Airway epithelial cell (primary cell): ENCODE measurements around a stretch of chr22.

DNA sequence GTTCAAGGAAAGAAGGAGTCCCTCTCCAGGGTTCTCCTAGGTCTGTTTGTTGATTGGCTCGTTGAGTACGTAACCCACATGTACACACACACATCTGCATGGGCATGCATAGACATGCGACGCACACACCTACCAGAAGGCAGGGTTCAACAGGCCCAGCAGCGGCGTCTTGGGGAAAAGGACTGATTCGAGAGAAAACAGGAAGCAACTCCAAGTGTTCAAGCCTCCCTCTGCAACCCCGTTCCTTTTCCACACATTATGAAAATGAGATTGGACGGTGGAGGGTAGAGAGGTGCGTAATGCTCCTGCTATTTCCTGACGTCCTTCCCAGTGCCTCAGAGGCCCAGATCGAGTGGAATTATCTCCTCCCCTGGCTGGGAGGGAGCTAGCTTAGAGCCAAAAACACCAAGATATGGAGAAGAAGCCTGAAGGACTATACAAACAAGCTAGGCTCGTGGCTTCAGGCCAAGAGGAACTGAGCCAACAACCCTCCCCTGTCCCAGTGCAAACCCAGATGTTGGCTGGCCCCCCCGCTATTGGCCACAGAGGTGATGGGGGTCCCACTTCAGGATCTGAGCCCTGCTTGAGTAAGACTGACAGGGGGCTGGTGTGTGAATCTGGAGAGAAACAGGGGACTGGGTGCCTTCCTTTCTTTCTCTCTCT lies 289.2 kb downstream of the MN1 start:
- RAMPAGE, long total RNA = no peak

GRCh38 chr22:27686404-27687034 lies 115.0 kb downstream of the MN1 start:
- RAMPAGE, long total RNA = no peak

GRCh38 chr22:27793173-27793535 lies 8.4 kb downstream of the MN1 start:
- RAMPAGE, long total RNA = no peak

- RAMPAGE, long total RNA = no peak
Observed at GRCh38 chr22:27795848-27796641, 5.5 kb downstream of the MN1 start.

GRCh38 chr22:27801274-27801671 lies 283 bp downstream of the MN1 start:
- RAMPAGE, long total RNA = no peak

DNA sequence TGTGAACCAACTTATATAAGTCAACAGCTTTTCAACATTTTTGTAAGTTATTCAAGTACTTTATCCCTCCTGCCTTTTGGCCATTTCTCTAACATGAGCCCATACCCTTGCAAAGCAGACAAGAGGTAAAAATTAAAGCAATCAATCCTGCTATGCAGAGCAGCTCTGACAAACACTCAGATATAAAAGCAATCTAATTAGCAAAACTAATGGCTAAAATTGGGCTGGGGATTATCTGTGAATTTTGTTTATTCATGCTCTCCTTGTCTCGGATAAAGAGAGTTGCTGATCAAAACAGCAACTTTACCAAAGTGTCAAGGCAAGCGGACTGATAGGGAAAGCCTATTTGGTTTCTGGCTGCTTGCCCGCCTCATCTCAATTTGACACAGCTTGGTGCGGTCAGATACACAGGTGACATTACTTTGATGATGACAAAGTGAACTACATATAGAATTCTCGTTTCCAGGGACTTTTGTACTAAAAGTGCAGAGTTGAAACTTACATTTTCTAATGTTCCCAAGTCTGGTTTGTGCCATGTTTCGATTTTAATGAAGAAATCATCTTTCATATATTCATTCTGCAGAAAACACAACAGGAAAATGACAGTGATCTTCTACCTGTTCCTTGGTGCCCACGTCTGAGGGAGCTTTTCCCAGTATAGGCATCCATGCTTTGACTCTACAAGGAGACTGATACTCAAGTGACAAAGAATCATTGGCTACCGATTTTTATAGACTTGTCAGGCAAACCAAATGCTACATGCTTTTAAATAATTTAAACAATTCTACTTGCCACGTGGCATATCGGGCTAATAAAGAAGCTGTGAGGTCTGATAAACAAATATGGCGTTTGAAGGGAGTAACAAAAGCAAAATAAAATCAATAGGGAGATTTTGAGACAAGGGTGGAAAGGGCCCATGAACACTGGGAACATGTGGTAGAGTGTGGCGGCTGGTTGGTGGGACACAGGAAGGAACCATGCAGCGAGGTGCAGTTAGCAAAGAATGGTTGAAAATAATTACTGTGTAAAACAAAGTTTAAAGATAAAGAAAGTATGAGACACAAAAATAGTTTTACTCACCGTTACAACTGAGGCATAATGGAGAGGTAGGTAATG lies 22.6 kb downstream of the PITPNB start:
- RAMPAGE, long total RNA = no peak

DNA sequence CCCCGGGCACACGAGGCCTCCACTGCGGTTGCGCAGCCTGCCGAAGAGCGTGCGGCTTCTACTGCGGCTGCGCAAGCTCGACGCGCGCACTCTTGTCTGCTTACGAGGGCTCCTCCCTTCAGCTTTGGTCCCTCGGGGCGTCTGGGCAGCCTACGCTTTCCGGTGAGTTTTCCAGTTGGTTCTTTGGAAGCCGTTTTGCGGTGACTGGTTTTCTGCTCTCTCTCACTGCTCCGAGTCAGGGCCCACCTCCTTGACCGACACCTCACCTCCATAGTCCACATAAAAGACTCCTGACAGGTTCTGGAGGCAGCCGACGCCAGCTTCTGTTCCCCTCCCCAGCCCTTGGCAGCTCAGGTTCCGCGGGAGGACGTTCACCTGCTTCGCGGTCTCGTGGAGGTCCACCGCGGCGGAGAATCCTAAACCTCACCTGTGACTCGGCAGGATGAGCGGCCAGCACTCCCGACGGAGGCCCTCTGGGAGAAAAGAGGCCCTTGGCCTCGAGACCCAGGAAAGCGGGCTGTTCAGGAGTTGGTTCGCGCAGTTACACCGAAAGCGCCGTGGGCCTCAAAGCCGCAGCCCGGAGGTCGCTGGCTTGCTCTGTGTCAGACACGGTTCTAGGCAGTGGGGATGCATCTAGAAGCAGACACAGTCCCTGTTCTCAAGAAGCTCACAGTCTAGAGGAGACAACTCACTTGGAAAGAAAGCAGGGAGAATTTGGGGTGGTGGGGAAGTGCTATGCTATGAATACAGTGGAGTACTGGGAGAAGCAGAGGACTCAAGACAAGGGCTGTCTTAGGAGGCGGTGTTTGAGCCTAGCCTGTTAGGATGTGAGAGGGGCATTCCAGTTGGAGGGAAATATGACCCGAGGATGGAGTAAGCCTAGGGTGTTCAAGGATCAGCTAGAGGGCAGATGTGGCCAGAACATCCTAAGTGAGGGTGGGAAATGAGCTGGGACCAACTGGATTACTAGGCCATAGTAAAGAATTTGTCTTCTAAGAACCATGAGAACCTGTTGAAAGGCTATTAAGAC lies 643 bp upstream of the PITPNB start:
- RAMPAGE, long total RNA = no peak

GRCh38 chr22:27982897-27983859 lies 64.1 kb upstream of the PITPNB start:
- RAMPAGE, long total RNA = no peak

DNA sequence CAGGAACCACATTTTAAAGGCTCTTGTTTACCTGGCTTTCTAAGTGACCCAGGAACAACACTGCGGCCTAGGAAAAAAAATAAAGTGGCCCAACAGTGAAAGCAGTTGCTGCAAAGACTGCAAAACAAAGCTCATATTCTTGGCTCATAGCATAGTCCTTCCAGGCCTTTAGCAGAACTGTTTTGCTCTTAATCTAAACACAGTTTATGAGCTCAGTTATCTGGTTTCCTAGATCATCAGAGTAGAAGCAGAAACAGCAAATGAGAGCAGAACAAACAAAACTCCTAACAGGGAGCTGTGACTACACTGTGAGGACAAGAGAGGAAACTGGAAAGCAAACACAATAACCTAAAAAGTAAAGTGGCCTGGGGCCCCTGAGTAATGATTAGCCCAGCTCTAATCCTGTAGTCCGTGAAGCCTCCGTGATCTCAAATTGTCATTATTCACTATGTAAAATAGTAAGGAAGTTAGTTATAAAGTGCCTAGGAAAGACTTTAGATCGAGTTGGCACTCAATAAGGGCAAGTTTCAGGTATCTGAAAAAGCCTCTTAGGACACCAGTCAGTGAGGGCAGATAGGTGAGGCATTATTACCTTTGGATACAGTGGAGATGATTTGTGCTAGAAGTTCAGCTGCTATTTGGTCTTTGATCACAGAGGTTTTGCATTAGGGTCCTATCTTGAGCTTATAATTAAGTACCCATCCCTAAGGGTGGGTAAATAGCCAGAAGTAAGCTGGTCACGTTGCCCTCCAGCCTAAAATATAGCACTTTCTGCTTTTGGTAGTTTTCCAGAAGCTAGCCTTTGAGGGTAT lies 11.7 kb downstream of the CCDC117 start:
- RAMPAGE, long total RNA = no peak

DNA sequence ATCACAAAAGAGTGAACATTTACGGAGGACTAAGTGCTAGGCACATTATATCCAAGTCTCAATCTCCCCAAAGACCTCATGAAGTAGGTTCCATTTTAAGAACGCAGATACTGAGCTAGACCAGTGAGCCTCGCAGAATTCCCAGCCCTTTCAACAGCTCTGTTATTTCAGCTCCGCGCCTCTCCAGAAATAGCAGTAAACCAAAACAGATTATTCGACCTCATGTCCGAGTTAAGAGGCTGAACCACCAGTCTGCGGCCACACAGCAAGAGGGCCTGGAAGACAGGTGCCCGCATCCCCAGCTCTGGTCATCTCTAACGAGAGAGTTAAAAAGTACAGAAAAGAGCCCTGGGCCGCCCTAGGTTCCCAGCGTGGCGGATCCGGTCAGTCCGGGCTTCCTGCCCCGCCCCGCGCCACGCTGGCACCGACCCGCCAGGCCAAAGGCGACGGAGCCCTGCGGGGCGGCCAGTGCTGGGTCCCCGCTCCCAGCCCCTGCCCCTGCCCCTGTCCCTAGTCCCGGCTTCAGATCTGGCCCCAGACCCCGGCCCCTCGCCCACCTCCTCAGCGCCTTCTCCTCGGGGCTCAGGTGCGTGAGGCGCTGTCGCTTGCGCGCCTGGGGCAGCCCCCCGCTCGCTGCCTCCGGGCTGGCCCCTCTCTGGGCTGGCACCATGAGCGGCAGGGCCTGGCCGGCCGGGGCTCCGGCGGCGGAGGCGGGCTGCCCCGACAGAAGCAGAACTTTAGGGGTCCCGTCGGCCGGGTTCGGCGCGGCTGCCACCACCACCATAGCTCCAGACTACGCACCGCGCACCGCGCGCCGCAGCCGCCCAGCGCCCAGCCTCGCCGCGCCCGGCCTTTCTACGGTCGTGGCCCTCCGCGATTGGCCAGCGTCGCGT lies 27.5 kb downstream of the CCDC117 start:
- RAMPAGE, long total RNA = no peak

- RAMPAGE, long total RNA = no peak
Observed at GRCh38 chr22:28815583-28816241, 43.2 kb downstream of the CCDC117 start.

- RAMPAGE, long total RNA = no peak
Observed at GRCh38 chr22:29112776-29113243, 40.0 kb downstream of the KREMEN1 start.

- RAMPAGE, long total RNA = no peak
Observed at GRCh38 chr22:29151912-29152724, 53.6 kb upstream of the EMID1 start.

DNA sequence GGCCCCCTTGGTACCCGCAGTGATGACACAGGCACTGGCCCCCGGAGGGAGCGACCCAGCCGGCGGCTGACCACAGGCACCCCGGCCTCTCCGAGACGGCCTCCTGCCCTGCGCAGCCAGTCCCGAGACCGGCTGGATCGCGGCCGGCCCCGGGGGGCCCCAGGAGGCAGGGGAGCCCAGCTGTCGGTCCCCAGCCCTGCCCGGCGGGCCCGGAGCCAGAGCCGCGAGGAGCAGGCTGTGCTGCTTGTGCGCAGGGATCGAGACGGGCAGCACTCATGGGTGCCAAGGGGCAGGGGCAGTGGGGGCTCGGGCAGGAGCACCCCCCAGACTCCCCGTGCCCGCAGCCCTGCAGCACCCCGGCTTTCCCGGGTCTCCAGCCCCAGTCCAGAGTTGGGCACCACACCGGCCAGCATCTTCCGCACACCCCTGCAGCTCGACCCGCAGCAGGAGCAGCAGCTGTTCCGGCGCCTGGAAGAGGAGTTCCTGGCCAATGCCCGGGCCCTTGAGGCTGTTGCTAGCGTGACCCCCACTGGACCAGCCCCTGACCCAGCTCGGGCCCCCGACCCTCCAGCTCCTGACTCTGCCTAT lies 3.9 kb downstream of the RASL10A start:
- RAMPAGE, long total RNA = no peak

DNA sequence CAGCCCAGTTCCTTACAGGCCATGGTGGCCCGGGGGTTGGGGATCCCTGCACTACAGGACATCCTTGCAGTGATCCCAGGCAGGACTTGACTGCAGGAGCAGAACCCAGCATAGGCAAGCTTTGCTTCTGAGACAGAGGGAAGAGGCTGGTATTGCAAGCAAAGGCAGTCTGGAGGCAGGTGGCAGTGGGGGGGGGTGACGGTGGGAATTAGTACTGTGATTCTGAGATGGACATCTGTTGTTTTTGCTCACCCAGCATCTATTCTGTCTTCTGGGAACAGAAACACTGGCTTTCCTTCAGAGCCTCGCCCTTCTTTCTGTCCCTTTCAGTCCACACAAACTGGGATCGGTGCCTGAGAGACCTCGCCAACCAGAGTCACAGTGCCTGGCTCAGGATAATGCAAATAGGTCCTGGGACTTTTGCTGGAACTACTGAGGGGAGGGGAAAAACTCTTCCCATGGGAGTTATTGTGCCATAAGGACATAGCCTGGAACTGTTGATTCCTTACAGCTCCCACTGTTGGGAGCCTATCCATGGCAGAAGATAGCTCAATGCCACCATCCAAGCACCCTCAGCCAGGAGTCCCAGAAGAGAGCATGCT lies 31.2 kb upstream of the RASL10A start:
- RAMPAGE, long total RNA = no peak

GRCh38 chr22:29552842-29553084 lies 794 bp downstream of the THOC5 start:
- RAMPAGE, long total RNA = no peak

DNA sequence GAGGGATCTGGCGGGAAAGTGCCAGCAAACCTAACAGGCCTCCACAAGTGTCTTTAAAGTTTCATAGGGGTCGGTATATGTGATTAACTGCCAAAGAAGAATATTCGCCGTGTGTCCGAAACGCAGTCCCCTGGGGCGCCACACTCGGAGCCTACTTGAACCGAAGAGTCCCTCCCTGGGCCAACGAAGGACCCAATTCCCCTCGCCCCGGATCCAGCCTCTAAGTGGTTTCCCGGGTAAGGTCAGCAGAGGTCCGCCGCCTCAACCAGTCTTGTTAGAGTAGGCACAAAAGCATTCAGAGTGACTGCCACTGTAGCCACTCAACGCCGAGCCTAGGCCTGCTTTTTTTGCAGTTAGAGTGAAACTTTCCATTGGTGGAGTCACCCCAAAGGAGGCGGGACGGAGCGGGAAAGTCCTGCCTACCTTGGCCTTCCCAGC lies 401 bp upstream of the NF2 start:
- RAMPAGE, long total RNA = no peak

DNA sequence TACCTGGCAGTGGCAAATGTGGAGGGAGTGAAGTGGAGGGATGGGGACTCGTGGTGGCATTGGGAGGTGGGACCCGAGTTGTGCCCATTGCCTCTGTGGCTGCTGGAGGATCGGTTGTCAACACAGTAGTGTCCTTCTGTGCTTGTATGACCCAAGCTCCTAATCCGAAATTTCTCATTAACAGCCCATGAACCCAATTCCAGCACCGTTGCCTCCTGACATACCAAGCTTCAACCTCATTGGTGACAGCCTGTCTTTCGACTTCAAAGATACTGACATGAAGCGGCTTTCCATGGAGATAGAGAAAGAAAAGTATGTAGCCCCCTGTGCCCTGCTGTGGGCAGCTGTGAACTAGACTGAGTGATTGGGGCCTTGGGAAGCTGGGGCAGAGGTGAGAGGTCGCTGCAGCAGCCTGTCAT lies 41.8 kb upstream of the CABP7 start:
- RAMPAGE, long total RNA = no peak

DNA sequence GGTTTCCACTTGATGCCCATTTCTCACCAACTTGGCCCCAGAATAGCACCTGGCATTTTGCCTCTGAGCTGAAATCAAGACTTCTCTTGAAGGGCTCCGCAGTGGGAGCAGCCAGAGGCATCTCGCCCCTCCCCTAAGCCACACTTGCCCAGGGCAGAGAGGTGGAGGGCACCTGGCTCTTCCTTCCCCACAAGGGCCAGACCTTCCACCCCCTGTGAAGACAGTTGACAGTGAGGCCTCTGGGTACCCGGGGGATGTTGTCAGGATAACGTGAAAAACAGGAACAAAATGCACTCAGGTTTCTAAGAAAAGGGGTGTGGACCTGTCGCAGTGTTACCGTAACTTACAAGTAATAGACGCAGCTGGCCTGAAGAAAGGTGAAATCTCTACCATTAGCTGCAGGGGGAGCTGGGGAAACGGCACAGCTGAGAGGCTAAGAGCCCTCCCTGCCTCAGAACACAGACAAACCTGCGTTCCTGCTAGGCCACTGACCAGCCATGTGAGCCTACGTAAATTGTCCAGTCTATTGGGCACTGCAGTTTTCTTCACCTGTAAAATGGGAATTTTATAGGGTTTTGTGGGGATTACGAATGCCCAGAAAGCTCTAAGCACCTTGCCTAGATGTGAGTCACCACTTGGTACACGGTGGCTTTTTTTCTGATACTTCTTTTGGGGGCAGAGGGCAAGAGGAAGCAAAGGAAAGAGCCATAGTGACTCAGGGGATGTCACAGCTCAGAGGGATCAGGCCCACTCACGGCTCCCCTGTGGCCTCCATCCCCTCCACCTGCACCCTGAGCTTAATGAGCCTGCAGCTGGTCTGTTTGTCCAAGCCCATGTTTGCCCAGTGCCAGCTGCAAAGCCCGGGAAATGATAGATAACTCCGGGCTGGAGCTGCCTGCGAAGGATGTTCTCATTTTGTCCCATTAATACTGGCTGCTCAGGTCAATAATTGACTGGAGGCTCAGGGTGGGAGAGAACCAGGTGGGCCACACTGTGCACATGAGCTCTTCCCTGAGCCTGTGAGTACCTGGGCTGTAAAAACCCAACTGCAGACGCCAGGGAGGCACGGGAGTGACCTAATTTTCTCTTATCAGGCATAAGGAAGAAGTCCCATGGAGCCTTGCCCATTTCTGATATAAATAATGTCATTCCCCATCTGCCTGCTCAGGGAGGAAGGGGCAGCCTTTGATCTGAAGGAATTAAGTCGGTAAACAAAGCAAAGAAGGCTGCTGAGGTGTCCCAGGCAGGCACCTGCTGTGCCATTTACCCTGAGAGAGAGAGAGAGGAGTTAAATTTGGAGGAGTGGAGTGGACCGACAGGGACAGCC lies 18.3 kb upstream of the CABP7 start:
- RAMPAGE, long total RNA = no peak

DNA sequence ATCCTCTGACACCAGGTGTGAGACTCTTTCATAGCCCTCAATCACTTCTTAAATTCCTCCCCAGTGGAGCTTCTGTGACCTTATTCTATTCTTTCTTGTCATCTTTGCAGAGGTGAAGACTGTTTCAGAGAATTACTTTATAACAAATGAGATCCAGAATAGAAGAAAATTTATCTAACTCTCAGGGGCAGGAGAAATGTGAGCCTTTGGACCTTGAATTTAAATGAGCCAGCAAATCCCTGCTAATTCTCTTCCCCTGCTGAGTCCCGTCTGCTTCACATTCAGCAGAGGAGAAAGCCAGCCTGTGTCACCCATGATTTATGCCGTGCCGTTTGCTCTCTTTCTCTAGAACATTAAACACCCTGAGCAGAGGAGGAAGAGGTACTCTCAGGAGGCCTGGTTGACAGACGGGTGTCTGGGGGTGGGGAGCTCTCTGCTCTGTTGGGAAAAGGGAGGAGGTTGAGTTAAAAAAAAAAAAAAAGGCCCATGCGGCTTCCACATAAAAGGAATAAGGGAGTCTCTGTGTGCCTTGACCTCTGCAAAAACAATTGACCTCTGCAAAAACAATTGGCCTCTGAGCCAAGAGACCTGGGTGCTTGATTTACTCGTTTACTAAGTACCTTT lies 11.3 kb upstream of the MTMR3 start:
- RAMPAGE, long total RNA = no peak